ENCODE results near the gene CPNE1.

DNA sequence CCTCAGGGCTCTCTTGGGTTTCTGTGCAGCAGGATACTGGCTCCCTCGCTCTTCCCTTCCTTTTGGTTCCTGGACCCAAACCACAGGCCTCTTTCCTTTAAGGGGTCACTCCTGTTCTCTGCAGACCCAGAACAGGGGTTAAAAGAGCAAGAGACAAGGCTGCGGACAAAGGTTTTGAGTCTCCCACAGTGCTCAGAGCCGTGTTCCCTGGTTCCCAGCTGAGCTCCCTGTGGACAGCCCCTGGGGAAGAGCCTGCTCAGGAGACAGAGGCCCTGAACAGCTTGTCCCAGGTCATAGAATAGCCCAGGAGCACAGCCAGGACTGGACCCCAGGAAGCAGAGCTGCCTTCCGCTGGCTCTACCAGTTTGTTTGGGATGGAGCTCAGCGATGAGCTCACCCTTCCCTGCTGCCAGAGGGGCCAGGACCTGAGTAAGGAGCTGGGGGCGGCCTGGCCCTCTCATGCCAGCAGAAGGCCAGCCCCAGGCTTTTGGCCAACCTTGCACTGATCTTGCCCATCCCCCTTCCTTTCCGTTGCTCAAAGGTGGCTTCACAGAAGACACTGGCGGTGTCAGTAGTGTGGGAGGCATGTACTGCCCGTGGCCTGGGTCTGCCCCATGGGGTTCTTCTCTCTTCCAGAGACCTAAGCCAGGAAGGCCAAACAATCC is 17.6 kb downstream of the MMP24OS start:
- PRO-cap: no peak

DNA sequence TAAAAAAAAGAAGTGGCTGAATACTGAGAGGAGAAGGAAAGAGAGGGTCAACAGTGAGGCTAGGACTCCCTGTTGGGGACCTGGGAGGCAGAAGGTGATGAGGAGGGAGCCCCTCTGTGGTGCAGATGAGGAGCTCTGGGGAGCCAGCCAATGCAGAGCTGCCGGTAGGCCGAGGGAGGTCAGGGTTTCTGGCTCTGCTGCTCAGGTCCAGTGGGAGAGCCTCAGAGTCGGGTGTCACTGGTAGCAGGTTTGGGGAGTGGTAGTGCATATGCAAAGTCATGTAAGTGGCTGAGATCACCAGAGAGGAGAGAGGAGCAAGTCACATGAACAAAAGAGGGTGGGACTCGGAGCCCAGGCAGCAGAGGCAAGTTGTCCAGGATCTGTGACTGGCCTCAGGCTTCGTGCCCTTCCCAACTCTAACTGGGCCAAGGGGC is 6.9 kb downstream of the MMP24OS start:
- PRO-cap: no peak

DNA sequence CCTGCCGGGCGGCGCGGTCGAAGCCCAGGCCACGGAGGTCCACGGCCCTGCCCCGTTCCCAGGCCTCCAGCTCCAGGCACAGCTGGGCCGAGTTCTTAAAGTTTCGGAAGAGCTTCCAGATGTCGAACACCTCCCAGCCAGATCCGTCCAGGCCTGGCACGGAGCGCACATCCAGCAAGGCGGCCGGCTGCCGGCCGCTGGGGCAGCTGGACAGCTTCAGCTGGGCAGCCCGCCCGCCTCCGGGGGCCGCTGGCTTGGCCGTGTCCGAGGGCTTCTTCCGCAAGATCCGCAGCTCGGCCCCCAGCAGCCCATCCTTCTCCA is 3.7 kb downstream of the GDF5 start:
- PRO-cap: unidirectional peak, minus-strand start at position 171 of the sequence

- PRO-cap: no peak
Observed at GRCh38 chr20:35490323-35491384, 35.3 kb downstream of the CEP250 start.

DNA sequence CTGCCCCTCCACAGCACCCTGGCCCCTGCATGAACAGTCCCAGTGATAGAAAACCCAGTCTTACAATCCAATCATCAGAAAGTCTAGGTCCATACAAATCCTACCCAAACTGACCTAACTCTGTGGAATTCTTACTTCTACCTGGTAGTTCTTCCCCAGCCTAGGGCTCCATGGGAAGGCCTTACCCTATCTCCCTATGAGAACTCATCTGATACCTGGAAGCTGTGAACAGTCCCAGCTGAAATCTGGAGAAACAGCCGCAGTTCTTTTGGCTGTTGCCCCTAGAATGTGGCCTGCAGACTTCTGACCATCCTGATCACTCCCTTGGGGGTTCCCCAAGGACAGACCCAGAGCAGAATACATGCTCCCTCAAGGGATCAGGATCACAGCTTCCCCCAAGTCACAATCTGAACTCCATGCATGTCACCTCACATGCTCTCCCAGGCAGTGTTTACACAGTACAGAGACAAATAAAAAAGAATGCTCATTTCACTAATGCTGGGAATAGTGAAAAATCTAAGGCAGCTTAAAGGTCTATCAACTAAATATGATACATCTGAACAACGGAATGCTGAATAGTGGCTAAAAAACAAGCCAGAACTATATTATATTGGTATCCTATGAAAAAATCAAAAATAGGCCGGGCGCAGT is 20.4 kb downstream of the SPAG4 start:
- PRO-cap: no peak

DNA sequence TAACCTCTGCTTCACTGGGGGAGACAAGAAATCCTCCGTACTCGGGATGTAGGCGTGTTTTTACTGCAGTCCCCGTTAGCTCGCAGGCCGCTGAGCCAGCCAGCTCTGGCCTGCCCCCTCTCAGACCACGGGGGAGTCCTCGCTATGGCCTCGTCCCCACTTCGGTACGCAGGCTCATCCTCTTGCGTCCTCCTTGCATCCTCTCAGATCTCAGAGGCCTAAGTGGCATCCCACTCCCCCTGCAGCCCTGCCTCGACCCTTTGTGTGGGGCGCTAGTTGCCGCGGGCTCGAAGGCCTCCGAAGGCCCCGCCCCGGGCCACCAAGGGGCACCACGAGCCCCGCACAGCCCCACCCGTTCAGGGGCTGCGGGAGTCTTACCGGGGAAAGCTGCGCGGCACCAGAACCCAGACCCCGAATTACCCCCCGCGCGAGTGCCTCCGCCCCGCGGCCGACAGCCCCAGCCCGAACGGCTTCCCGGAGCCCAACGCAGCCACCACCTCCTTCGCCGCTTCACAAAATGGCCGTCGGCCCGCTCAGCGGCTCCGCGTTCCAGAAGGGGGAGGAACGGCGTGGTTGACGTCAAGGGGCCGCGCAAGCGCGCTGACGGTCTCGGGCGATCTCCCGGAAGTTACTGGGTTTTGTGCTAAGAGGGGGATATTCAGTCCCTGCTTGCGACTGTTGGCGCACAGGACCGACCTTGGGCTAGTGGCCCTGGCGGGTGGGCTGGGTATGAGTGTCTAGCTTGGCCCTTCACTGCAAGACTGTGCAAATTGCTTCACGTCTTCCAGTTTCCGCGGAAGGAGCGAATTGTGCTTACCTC is at the start of gene CPNE1:
Gene CPNE1, minus strand, starts transcription at position 519 of the 820 bp plus-strand sequence.
- PRO-cap: bidirectional peak, plus-strand start at position 661 of the sequence, minus-strand start at position 518 of the sequence

DNA sequence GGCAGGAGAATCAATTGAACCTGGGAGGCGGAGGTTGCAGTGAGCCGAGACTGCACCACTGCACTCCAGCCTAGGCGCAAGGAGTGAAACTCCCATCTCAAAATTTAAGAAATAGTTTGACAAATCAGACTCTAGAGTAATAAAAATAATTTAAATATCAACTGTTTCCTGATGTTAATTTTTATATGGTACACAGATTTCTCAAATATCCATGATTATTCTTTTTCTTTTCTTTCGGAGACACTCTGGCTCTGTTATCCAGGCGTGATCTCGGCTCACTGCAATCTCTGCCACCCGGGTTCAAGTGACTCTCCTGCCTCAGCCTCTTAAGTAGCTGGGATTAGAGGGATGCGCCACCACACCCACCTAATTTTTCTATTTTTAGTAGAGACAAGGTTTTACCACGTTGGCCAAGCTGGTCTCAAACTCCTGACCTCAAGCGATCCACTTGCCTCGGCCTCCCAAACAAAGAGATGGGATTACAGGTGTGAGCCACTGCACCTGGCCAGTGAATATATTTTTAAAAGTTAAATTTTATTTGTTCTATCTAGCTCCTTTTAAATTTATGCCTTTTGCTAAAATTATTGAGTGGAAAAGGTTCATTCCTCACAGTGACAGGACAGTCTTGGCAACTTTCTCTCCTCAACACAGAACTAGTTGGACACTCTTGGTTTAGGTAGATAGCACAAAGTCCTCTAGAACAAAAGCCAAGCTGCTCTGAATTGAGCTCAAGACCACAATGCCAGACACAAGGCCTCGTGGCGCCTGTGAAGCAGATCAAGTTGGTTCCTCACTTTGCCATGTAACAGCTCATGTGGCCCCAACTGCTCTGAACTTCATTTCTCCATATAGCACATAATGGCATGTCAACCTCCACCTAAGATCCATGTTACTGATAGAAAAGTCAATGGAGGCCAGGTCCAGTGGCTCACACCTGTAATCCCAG is 20.6 kb downstream of the ROMO1 start:
- PRO-cap: no peak

- PRO-cap: no peak
Observed at GRCh38 chr20:35732463-35733212, 9.4 kb downstream of the RBM39 start.

GRCh38 chr20:35733541-35733987 is 8.5 kb downstream of the RBM39 start:
- PRO-cap: no peak

DNA sequence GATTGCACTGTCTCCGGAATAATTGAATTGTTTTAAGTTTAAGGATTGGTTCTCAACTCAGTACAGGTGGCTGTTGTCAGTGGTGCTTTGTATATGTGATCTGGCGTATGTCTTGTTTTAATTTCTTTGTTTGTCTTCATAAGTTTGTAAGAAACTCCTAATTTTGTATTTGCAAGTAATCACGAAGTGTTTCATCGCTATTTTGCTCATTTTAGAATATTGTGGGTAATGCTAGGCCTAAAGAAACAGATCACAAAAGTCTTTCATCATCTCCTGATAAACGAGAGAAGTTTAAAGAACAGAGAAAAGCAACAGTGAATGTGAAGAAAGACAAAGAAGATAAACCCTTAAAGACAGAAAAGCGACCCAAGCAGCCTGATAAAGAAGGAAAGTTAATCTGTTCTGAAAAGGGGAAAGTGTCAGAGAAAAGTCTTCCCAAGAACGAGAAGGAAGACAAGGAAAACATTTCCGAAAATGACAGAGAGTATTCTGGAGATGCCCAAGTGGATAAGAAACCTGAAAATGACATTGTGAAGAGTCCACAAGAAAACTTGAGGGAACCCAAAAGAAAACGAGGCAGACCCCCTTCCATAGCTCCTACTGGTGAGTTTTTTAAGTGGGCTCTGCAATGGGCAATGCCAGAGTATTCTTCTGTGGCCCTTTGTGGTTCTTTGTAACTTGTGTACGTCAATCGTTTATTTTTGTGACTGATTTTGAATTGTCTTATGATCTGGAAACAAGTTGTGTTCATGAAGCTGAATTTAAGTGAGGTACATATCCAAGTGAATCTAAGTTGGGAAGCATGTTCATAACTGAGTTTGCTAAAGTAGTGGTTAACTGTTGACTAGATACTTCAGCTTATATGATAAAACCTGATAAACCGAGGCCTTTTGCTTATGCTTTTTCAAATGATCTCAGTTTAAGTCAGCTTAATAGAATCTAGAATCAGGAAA is 91.2 kb downstream of the SCAND1 start:
- PRO-cap: no peak

DNA sequence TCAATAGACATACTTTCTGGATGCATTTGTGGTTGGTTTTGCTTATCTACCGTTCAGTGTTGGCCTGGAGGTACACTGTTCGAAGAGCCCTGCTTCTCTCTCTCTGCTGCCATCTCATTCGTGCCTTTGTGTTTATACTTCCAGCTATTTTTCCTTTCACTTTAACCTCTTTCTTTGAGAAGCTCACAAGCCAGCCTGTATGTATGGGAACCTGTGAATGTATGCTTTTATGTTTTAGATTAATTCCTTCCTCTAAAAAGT is 83.1 kb downstream of the SCAND1 start:
- PRO-cap: bidirectional peak, plus-strand start at position 159 of the sequence, minus-strand start at position 108 of the sequence

- PRO-cap: no peak
Observed at GRCh38 chr20:36140367-36141552, 13.8 kb upstream of the EPB41L1 start.

DNA sequence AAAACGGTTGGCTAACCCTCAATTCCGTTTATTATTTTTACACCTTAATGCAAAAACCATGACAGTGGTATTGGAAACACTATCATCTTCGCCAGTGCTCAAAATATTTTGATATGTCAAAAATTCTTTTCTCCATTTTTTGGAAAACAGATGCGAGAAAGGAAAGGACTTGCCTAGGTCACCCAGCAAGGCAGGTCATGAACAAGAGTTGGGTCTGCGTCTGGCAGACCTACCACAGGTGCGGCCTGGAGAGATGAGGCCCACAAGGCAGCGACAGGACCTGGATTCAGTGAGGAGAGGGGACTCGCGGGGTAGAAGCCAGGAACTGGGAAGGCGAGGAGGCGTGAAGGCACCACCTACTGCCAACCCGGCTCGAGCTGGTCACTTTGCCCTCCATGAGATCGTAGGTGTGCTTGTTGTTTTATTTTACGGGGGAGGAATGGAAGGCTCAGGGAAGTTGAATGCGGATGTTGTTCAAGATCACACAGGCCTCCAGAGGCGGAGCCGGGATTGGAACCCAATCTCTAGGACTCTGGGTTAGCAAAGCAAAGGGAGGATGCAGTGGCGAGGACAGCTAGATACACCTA is 80.8 kb upstream of the MYL9 start:
- PRO-cap: no peak

DNA sequence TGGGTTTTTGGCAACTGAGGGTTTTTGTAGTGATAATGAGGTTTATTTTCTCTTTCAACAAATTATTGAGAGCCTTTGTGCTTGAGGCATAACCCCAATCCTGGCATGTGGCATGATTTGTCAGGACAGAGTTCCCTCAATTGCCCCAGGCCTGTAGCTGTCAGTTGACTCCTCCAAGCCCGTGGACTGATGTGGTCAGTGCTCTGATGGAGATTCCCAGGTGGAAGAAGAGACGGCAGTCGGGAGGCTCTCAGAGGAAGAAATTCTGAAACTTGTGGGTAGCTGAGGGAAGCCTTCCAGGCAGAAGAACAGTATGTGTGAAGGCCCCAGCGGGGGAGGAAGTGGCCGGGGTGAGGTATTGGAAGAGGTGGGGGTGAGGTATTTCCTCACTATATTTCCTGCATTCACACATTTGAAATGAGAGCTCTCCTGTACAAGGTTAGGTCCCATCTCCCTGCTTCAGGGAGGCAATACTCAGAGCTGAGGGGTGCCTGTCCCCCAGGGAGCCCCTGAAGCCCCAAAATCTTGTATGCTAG is 49.5 kb upstream of the MYL9 start:
- PRO-cap: no peak

- PRO-cap: no peak
Observed at GRCh38 chr20:36550764-36551625, 9.7 kb downstream of the MYL9 start.

- PRO-cap: no peak
Observed at GRCh38 chr20:36578271-36579023, 5.0 kb downstream of the TGIF2 start.

DNA sequence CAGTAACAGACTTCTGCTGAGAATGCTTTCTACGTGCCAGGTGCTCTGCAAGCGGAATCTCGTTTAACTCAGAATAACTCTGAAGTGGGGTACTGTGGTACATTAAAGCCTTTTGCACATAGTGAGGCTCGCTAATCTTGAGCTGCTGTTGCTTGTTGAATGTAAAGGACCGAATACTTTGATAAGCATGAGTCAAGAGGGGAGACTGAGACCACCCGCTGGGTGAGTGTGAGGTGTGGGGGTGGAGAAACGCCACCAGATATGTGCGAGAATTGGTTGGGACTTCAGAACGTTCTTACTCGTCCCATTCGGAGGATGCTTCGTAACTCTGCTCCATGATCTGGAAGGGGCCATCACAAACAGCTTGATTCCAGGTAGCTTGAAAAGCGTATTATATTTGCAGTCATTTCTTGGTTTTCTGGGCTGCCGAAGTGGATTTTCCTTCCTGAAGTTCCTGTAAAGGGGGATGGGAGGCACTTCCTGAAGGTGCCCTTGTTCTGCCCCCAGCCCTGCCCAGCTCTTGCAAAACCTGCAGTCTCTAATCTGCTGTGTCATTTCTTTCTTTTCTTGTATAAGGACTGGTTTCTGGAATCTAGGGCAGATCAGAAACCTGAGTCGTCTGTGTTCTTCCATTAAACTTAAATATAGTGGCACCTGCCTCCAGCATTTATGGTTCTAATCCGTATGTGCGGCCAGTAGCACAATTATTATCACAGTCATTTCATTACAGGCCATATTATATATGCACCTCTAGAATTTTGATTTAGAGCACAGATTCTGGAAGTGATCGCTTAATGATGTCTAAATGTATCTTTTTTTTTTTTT is 1.1 kb downstream of the RAB5IF start:
- PRO-cap: bidirectional peak, plus-strand start at position 287 of the sequence, minus-strand start at position 175 of the sequence

DNA sequence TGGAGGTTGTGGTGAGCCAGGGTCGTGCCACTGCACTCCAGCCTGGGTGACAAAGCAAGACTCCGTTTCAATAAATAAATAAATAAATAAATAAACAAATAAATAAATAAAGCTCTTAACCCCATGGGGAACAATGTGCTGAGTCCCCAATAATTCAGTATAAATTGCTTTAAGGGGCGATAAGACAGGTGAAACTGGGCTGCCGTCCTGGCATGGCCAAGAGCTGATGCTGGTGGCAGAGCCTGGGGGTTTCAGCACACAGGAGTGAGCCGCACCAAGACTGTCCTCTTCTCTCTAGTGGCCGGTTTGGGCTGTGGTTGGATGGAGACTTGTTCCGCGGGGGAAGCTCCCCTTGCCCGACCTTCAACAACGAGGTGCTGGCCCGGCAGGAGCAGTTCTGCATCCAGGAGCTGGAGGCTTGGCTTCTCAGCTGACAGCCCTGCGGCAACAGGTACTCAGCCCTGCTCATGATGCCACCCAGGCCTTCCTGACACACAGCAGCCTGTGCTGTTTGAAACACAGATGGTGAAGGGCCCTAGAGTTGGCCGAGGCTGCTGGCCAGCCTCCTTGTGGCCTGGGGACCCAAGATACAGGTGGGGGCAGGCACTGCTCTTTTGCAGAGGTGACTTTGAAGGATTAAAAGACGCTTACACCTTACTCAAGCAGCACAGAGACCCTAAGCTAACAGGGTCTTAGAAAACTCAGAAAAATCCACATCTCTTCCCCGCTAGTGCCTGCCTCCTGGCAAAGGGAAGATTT is 13.2 kb downstream of the TLDC2 start:
- PRO-cap: no peak

- PRO-cap: no peak
Observed at GRCh38 chr20:36949890-36950523, 1.5 kb downstream of the SAMHD1 start.

GRCh38 chr20:36954917-36955716 is 3.6 kb upstream of the SAMHD1 start:
- PRO-cap: no peak